ENCODE measurements around the genes SLC25A5, STEEP1 and RPL39.

- PRO-cap, 2 experiments, result peak in 2 of 2 experiments; most common plus-strand start chrX:119468445 (in 2); most common minus-strand start chrX:119468249 (in 2)
Measured at GRCh38 chrX:119468017-119468948, at the start of gene SLC25A5. Gene SLC25A5, plus strand, starts transcription at chrX:119468444.

- PRO-cap, 2 experiments, result no peak in any of the 2 experiments
Measured at GRCh38 chrX:119470550-119471408, 2.5 kb downstream of the SLC25A5 start.

GRCh38 chrX:119481670-119482135 lies 13.5 kb downstream of the SLC25A5 start:
- PRO-cap, 2 experiments, result peak in 2 of 2 experiments; most common plus-strand start chrX:119481851 (in 2)

GRCh38 chrX:119565119-119565832 lies at the start of gene STEEP1:
Gene STEEP1, minus strand, starts transcription at chrX:119565409.
- PRO-cap, 2 experiments, result peak in 2 of 2 experiments; most common plus-strand start chrX:119565476 (in 1); most common minus-strand start chrX:119565408 (in 2)

- PRO-cap, 2 experiments, result no peak in any of the 2 experiments
Measured at GRCh38 chrX:119573506-119574272, 674 bp upstream of the UBE2A start.

DNA sequence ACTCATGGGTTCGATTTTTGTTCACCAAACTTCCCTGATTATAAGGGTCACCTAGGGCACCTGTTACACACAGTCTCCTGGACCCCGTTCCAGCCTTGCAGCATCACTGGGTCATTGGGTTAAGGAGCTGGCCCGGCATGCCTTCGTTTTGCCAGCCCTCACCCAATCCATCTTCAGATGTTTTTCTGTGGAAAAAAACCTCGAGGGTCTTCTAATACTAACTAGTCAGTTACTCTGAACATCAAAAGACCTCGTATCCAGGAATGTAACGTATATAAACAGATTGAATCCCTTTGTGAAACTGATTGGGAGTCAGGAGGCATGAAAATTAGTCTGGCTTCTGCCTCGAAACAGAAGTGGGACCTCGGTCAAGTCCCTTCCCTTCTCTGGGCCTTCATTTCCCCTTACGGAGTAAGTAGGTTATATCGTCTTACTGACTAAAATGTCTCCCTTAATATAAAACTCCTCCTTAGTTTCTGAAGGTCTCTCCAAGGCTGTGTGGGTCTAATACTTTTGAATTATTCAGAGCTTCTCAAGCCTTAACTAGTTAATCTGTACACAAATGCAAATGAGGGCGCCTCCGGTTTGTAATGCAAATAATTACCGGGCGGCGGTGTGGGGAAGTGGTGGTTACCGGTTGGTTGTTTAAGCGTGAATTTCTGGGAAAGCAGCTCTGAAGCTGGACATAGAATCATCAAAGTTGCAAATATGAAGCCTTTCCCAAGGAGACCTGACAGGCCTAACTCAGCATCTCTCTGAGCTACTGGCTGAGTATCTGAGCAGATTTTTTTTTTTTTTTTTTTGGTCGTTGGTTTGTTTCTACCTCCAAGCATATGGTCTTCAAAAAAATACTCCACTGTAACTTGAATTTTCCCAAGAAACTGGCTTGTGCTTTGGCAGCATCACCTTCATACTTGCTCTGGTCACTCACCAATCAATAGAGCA lies 43.3 kb downstream of the UBE2A start:
- PRO-cap, 2 experiments, result no peak in any of the 2 experiments

DNA sequence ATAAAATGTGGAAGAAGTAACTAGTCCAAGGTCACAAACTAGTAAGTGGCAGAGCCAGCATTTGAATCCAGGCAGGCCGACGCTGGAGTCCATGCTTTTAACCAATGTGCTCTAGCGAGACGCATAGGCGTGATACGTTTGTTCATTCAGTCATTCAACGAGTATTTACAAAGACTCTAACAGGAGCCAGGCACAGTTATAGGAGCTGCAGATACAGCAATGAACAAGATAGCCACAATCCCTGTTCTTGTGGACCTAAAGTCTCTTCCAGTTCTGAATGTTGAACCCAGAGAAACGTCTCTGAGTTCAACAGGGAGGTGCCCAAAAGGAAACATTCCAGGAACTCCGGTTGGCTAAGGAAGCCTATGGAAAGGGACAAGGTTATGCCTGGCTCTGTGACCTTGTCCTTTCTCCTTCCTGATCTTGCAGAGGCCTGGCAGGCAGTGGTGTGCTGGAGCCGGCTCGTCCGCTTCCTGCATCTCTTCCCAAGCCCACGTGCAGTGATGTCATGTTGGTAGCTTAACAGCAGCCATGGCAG lies 23.8 kb downstream of the SEPTIN6 start:
- PRO-cap, 2 experiments, result no peak in any of the 2 experiments

- PRO-cap, 2 experiments, result no peak in any of the 2 experiments
Measured at GRCh38 chrX:119677522-119678043, 15.4 kb downstream of the SEPTIN6 start.

DNA sequence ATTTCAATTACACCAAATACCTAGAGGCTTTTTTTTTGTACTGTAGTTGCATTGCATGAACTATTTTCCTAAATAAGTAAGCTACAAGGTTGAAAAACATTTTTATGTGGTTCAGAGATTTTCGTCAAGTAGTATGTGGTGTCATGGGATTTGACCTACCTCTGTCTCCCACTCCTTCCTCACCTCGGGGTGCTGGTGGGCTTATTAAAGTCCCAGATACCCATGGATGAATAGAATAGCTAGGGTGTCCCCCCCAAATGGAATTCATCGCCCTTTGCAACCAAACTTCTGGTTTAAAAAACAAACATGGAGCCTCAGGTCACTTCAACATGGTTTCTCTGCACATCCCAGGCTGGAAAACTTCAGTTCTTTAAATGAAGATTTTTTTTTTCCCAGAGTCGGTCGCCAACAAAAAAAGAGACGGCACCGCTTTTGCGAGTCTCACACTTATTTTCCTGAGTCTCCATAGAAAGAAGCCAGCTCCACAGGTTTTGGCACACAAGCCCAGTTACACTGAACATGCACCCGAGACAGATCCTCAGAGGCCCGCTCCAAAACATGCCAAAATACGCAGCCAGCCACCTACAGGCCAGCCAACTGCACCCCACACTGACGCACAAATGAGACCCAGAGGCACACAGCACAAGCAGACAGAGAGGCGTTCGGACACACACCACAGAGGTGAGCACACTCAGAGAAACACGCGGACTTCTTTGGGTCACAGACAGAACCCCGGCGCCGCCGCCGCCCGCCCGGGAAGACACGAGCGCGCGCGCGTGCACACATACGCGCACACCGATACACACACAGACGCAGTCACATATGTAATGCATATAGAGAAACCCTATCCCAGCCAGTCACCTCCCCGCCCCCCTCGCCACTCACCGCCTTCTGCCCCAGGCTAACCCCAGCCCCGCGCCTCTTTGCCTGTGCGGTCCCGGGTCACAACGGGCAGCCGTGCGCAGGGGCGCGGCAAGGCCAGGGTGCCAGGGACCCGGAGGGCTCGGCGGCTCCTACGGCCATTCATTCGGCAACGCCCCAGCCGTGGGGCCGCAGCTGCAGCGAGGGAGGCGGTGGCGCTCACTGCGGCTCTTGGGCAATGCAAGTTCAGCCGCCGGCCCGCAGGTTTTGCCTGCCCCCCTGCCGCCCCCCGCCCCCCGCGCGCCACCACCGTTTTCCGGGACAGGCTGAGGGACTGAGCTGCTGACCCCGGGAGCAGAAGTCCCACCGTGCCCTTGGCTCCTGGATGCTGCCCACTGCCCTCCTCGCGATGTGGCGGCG lies 801 bp downstream of the SEPTIN6 start:
- PRO-cap, 2 experiments, result peak in 1 of 2 experiments; most common plus-strand start position 649 of the sequence (in 1)

DNA sequence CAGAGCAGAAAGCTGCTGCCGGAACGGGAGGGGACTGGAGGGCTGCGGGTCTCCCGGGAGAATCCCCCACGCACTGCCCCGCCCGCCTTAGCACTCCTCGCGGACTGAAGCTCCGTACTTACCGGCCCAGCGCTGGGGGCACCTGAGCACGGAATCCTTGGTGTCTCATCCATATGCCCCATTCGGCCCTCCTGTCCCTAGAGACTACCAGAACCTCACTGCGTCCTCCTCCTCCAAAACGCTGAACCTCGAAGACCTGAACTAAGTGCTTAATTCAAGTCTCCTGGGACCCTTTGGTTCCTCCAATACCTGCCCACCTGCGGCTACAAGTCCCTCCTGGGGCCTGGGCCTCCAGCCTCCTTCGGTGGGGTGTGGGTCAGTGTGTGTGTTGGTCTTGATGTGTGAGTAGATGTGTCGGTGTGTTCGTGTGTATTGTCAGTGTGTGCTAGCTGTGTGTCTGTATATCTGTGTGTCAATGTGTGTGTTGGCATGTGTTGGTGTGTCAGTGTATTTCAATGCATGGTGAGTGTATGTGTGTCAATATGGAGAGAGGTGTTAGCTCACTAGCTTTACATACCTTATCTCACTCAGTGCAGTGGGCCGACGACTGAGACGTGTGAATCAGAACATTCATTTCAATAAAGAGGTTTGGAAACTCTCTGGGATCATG lies 2.6 kb upstream of the SEPTIN6 start:
- PRO-cap, 2 experiments, result no peak in any of the 2 experiments

GRCh38 chrX:119750017-119750402 lies 8.4 kb upstream of the SOWAHD start:
- PRO-cap, 2 experiments, result no peak in any of the 2 experiments

GRCh38 chrX:119780978-119781710 lies 10.3 kb downstream of the RPL39 start:
- PRO-cap, 2 experiments, result no peak in any of the 2 experiments

GRCh38 chrX:119791560-119792353 lies at the start of gene RPL39:
Gene RPL39, minus strand, starts transcription at chrX:119791630.
- PRO-cap, 2 experiments, result peak in 2 of 2 experiments; most common plus-strand start chrX:119791725 (in 2); most common minus-strand start chrX:119791598 (in 2)

DNA sequence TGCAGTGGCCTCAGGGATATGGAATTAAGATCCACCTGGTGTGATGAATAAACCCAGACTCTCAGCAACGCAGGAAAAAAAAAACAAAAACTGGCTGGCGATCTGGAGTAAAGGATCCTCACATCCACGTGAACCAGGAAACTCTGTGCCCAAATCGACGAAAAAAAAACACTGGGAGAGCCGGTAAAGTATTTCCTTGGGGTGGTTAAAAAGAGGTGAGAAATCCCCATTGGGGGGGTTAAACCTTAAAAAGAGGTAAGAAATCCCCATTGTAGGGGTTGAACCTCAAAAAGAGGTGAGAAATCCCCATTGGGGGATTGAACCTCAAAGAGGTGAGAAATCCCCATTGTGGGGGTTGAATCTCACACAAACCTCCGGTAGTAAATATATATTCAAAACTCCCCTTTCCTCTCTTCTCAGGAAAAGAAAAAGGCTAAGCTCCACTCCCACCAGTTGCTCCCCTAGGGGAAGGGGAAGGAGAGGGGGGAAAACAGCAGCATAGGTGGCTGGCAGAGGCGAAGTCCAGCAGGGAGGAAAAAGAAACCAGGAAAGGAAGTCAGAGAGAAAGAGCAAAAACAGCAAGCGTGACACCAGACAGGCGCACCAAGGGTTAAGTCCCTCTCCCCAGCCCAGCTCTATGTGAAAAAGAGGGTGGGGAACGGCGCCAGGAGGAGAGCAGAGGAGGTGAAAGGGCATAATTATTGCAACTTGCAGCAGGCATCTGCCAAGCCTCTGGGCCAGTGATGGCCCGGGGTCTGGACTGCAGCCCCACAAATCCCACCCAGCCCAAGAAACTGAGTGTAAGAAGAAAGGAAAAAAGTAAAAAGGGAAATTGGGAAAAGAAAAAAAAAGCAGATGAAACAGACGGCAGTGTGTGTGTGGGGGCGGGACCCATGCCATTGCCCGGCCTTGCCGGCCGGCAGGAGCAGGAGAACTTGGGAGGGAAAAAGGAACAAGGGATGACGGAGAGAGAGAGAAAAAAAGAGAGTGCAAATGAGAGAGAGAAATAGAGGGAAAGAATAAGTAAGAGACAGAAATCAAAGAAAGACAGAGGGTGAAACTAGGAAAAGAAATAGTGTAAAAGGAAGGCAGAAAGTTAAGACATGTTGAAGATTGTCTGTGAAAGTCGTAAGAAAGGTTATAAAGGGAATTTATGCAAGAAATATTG lies 14.3 kb upstream of the RHOXF2 start:
- PRO-cap, 2 experiments, result no peak in any of the 2 experiments

DNA sequence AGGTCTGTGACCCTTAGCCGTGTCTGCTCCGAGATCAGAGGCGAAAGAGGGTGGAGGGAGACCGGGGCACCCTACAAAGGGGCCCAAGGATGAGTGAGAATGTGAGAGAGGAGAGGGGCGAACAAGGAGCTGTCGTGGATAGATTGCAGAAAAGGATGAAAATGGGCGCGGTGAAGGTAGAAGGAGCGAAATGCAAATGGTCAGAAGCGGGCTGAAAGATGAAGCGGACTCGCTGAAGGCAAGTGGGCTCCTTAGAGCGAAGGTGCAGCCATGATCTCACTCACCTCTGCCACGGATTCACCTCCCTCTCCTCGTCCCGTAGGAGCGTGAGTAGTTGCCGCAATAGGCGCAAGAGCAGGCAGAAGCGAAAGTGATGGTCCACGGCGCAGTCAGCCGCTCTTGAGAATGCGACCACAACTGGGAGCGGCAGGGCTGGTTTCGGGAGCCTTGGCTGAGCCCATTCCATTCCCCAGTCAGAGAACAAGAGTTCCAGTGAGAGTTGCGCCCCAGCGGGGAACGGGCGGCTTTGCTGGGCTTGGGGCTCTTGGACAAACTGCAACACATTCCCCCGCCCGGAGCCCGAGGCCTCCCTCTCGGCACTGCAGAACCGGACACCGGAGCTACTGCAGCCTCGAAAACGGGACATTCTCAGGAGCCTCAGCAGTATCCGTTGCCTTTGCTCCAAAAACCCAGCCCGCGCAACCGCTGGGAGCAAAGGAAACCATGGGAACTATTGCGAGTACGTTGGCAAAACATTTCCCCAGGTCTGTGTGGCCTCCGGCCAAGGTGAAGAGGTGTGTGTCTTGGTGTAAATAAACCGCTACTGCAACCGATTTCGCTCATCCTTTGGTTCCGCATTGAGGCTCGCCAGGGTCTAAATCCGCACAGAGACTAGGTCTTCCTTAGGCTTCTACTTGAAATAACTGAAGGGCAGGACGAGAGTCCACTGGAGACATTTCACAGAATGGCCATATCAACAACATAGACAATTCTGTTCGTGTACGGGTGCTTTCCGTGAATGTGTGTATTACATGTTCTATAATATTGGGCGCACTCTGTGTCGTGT lies 5.8 kb upstream of the ZBTB33 start:
- PRO-cap, 2 experiments, result peak in 2 of 2 experiments; most common plus-strand start position 361 of the sequence (in 2); most common minus-strand start position 732 of the sequence (in 2)

GRCh38 chrX:120304120-120304659 lies 7.1 kb downstream of the TMEM255A start:
- PRO-cap, 2 experiments, result no peak in any of the 2 experiments

DNA sequence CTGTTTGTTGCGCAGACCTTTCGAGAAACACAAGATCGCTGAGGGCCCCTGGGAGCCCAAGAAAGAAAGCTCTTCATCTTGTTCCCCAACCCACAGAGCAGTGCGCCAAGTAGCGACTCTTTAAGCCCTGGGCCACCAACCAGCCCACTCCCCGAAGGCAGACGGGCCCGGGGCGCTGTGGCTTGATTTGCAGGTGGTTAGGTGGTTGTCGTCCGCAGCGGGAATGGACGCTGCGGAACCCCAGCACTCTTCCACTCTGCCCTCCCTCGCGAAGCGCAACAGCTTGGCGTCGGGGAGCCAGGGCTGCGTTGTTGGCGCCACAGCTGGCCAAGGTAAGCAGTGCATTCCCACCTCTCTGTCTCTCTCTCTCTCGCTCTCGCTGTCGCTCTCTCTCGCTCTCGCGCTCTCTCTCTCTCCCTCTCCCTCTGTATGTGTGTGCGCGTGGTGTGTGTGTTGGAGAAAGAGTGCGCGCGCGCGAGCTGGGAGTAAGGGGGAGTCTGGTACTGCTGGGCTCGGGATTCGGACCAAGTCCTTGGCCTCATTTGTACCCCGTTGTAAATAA lies 1.9 kb downstream of the TMEM255A start:
- PRO-cap, 2 experiments, result no peak in any of the 2 experiments

GRCh38 chrX:120310282-120310979 lies 830 bp downstream of the TMEM255A start:
- PRO-cap, 2 experiments, result no peak in any of the 2 experiments

GRCh38 chrX:120514066-120514430 lies 45.0 kb upstream of the LAMP2 start:
- PRO-cap, 2 experiments, result no peak in any of the 2 experiments

DNA sequence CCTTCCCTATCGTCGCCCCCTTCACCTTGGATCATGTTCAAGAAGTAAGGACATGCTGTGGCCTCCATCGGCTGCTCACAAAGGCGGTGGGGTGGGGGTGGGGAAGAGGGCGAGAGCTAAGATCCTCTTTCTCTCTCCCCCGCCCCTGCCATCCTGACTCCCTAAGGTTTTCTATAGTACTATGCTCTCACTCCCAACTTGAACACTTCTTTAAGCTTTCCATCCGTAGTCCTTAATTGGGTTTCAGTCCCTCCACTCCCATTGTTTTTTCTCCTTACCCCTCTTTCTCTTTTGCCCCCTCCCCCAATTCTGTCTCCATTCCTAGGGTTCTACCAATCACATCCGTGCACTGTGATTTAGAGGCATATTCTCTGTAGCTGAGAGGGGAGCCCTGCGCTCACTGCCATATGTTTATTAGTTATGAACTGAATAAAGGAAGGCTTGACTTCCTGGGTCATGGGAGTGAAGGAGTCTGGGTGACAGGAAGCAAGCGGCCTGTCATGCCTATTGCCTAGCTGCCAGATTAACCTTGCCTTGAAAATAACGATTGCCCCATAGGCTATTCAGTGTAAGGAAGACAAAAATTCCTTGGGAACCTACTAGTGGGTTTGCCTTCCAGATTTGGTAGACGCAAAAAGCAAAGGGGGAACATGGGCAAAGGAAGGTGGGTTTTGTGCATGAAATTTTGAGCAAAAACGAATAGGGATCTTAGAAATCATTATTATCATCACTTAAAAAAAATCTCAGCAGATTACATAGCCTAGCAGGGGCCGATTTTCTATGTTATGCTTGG lies 499 bp downstream of the MCTS1 start:
- PRO-cap, 2 experiments, result no peak in any of the 2 experiments

Measured in right ventricle myocardium (tissue), 1 donor.